ENCODE results near the genes RRAS, TSKS and ATF5.

GRCh38 chr19:49426119-49426580 is 962 bp downstream of the GFY start:
- PRO-cap = no peak
- RRBS = 9% methylated on average over 9 of the region's 22 CpGs

DNA sequence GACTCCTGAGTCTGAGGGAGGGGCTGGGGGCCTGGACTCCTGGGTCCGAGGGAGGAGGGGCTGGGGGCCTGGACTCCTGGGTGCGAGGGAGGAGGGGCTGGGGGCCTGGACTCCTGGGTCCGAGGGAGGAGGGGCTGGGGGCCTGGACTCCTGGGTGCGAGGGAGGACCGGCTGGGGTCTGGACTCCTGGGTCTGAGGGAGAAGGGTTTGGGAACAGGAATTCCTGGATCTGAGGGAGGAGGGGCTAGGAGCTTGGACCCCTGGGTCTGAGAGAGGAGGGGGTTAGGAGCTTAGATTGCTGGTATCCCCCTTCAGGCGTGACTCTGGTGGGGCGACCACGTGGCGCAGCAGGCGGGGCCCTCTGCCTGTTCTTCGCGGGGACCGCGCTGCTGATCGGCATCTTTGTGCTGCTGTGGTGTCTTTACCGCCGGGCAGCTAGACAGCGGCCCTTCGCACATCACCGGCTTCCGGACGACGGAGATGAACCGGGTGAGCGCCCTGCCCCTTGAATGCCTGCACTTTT is 2.5 kb downstream of the GFY start:
- PRO-cap = no peak
- RRBS = 6% methylated on average over 2 of the region's 25 CpGs

GRCh38 chr19:49489438-49490130 is 2.2 kb downstream of the RPL13A start:
- PRO-cap = no peak
- RRBS = no CpG with 5 or more reads among the region's 16 CpGs

DNA sequence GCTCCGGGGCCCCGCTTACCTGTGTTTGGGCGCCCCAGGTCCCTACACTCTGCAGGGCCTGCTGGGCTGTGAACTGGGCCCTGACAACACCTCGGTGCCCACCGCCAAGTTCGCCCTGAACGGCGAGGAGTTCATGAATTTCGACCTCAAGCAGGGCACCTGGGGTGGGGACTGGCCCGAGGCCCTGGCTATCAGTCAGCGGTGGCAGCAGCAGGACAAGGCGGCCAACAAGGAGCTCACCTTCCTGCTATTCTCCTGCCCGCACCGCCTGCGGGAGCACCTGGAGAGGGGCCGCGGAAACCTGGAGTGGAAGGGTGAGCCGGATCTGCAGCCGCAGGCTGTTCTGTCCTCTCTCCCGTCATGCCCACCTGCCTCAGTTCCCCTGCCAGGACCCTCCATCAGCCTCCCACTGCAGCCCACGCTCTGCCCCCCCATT is 1.7 kb downstream of the FCGRT start:
- PRO-cap = no peak
- RRBS = no CpG with 5 or more reads among the region's 21 CpGs

DNA sequence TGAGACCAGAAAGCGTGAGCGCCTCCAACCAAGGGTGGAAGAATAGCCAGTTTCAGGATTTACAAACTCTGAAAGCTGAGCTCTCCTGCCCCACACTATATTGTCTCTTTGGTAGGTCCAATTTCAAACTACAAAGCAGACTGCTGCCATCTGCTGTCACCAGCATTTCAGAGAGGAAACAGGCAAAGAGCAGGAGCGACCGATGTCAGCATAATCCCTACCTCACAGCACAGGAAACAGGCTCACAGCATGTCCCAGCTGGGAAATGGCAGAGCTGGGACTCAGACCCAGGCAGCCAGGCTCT is 9.1 kb downstream of the NOSIP start:
- PRO-cap = no peak
- RRBS = no CpG with 5 or more reads among the region's 4 CpGs

GRCh38 chr19:49636544-49637249 is 3.2 kb downstream of the RRAS start:
- PRO-cap = no peak
- RRBS = 98% methylated on average over 5 of the region's 31 CpGs

- PRO-cap = bidirectional peak, plus-strand start at chr19:49640862, minus-strand start at chr19:49640722
- RRBS = 4% methylated on average over 25 of the region's 77 CpGs
Observed at GRCh38 chr19:49639831-49641043, at the start of gene RRAS. Gene RRAS, minus strand, starts transcription at chr19:49640143.

DNA sequence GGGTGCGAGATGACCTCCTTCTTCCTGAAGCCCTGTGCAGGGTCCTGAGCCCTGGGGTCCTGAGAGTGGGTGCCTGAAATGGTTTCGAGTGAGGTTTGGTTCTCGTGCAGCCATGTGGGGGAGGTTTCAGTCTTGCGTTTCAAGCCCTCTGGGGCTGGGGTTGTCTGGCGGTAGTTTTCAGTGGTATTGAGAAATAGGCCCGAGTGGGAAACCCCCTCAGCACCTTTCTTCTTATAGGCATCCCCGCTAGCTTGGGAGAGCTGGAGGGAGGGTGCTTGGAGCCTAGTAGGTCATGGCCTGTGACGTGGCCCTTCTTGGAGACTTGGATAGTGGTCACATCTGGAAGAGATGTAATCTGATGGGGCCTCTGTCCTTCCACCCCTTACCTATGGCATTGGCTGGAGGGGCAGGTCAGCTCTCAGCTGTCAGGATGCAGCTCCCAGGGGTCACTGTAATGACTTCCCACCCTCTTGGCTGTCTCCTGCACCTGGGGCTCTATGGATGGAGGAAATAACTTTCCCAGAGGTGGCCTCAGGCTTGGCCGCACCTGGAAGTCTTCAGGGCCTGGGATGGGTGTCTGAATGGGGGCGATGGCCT is 1.3 kb downstream of the PRMT1 start:
- PRO-cap = no peak
- RRBS = no CpG with 5 or more reads among the region's 10 CpGs

GRCh38 chr19:49679254-49679853 is 2.3 kb downstream of the PRMT1 start:
- PRO-cap = no peak
- RRBS = no CpG with 5 or more reads among the region's 8 CpGs

DNA sequence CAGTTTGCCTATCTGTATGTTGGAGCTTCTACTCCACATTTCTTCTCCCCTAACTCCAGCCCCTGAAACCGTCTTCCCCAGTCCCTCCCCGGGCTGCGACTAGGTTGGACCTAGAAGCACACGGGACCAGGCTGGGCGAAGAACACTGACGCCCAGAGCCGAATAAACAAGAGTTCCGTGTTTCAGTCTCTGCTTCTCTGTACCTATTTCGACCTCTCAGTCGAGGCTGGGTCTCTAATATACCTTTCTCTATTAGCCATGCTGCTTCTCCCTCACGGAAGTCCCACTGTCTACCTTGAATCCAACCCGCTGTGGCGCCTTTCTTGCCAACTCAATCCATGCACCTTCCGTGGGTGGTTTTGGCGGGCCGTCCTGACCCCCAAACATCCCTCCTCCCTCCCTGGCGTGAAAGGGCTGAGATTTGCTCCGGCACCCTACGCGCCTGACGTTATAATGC is 497 bp upstream of the CPT1C start:
- PRO-cap = no peak
- RRBS = 100% methylated on average over 4 of the region's 21 CpGs

GRCh38 chr19:49763016-49763429 is at the start of gene TSKS:
Gene TSKS, minus strand, starts transcription at chr19:49763306.
- PRO-cap = no peak
- RRBS = 93% methylated on average over 3 of the region's 11 CpGs

GRCh38 chr19:49801907-49802805 is 10.9 kb downstream of the FUZ start:
- PRO-cap = no peak
- RRBS = 98% methylated on average over 15 of the region's 47 CpGs

DNA sequence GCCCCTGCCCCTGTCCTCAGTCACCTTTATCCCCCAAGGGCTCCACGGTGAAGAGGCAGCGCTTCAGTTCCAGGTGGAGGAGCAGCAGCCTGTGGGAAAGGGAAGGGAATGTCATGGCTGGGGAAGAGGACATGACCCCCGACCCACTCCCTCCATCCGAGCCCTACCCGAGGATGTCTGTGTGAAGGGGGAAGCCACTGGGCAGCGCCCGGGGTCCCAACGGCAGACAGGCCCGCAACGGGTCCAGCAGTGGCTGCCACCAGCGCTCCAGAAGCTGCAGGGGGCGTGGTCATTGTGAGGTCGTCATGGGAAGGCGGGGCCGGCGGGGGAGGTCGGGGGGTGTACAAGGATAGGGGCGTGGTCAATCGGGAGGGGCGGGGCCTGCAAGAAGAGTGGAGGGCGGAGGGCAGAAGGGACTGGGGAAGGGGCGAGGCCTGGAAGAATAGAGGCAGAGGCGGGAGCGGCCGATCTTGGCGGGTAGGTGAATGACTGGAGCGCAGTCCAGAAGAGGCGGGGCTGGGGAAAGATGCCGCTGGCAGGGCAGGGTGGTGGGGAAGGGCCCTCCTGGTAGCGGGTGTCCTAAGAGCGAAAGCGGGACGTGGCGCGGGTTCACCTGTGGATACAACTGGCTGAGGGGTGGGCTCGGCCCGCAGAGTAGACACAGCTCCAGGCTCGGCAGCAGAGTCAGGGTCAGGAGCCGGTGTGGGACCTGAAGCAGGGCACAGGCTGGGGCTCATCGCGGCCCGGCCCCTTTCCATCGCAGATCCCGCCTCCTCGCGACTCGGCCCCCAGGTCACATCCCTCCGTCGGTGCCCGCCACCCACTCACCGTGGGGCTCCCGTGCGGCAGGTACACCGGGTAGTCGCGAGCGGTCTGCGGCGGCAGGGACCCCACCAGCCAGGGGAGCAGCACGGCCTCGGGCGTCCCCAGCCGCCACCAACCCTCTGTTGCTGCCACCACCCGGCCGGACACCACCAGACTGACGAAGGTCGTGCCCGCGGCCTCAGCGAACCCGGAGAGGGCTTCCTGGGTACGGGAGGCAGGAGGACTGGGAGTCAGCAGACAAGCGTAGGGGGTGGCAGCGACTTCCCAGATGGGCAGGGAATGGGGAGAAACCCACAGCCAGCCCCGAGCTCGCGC is 4.2 kb downstream of the FUZ start:
- PRO-cap = bidirectional peak, plus-strand start at position 451 of the sequence, minus-strand start at position 276 of the sequence; bidirectional peak, plus-strand start at position 823 of the sequence, minus-strand start at position 686 of the sequence; bidirectional peak, plus-strand start at position 974 of the sequence, minus-strand start at position 981 of the sequence
- RRBS = 9% methylated on average over 33 of the region's 77 CpGs

- PRO-cap = no peak
- RRBS = 98% methylated on average over 10 of the region's 33 CpGs
Observed at GRCh38 chr19:49858008-49858803, 9.2 kb downstream of the PNKP start.

DNA sequence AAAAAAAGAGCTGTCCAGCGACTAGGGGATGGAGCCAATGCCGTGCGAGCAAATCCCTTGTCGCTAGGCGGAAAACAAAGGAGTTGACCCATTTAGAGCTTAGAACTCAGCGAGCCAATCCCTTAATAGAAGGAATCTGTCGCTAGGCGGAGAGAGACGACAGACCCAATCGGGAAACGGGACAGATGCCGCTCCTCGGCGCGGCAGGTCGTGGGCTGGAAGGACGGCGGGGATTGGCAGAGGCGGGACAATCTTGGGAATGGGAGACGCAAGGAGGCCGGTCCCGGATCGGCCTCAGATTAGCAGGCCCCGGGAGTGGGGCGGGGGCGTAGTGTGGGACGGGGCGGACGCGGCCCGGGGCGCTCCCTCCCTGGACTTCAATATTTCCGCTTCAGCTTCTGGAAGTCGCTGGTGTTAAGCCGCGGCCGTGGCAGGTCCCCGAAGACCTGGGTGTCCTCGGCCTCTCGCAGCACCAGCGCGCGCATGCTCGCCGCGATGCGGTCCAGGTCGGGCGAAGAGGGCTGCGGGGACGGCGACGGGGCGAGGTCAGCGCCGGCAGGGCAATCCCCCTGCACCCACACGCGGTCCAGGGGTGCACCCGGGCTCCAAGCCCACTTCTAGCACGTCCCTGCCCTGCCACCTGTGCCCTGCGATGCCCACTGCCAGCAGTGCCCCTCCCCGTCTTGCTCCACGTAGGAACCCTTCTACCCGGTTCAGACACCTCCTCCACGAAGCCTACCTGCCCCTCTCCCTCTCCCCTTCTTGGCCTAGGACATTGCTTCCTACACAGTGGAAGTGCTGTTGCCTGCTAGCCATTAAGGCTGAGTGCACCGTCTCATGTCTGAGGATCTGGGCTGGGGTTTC is 2.4 kb upstream of the PNKP start:
- PRO-cap = bidirectional peak, plus-strand start at position 250 of the sequence, minus-strand start outside the sequence
- RRBS = 7% methylated on average over 16 of the region's 66 CpGs

GRCh38 chr19:49928998-49929672 is at the start of gene ATF5:
Gene ATF5, plus strand, starts transcription at chr19:49929205.
- PRO-cap = bidirectional peak, plus-strand start at chr19:49929205, minus-strand start at chr19:49929085; bidirectional peak, plus-strand start at chr19:49929592, minus-strand start at chr19:49929438
- RRBS = 2% methylated on average over 21 of the region's 57 CpGs

GRCh38 chr19:49929673-49930081 is 373 bp upstream of the NUP62 start:
- PRO-cap = bidirectional peak, plus-strand start at chr19:49930276, minus-strand start at chr19:49929925
- RRBS = no CpG with 5 or more reads among the region's 28 CpGs

DNA sequence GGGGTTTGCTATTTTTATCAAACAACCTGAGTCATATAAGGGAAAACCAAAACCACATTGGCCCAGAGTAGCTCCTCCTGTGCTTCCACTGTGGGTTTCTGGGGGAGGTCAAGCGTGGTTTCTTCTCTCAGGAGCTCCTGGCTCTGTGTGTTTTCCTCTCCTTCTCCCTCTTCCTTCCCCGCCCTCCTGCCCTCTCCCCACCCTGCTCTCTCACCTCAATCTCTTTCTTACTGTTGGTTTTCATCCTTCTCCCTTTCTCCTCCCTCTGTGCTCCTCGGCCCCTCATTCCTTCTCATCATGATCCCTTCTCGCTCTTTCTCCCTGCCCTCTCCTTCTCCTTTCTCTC is 21.1 kb downstream of the VRK3 start:
- PRO-cap = no peak
- RRBS = no CpG with 5 or more reads among the region's 4 CpGs

GRCh38 chr19:50015831-50016147 is 9.4 kb downstream of the VRK3 start:
- PRO-cap = no peak
- RRBS = no CpG with 5 or more reads among the region's 4 CpGs

GRCh38 chr19:50099004-50099307 is 64.1 kb downstream of the IZUMO2 start:
- PRO-cap = no peak
- RRBS = no CpG with 5 or more reads among the region's 11 CpGs

All from Caco-2 (cell line).